ENCODE data around the gene HEY2.

DNA sequence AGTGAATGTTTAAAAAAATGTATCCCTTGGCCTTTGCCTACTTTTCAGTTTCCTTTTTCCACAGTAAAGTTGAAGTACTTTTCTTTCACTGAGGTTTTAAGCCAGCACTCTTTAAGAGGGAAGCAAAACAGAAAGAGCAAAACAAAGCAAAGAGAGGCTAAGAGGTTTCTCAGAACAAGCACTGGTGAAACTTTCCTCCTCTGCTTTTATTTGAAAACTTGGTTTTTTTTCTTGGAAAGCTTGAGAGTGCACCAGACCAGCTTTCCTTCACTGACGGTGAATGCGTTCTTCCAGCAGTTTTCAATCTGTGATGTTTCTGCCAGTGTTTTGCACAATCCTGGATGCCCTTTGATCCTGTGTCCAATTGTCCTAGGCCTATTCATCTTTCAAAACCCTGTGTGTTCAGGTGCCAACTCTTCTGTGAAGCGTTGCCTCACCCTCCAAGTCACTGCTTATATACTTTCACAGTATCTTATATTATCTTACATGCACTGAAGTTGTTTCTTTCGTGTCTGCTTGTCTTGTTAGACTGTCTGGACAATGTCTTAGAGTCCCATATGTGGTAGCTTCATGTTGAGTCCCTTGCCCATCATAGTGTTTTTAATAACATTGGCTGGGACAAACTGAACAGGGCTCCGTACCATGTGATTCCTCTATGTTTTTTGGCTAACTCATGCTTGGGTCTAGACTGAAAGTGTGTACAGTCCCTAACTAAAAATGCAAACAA, 1.8 kb downstream of the RNF217 start:
- RRBS: no CpG with 5 or more reads among the region's 5 CpGs

- RRBS: no CpG with 5 or more reads among the region's 4 CpGs
Measured at GRCh38 chr6:124964622-124965195, 2.5 kb downstream of the RNF217 start.

DNA sequence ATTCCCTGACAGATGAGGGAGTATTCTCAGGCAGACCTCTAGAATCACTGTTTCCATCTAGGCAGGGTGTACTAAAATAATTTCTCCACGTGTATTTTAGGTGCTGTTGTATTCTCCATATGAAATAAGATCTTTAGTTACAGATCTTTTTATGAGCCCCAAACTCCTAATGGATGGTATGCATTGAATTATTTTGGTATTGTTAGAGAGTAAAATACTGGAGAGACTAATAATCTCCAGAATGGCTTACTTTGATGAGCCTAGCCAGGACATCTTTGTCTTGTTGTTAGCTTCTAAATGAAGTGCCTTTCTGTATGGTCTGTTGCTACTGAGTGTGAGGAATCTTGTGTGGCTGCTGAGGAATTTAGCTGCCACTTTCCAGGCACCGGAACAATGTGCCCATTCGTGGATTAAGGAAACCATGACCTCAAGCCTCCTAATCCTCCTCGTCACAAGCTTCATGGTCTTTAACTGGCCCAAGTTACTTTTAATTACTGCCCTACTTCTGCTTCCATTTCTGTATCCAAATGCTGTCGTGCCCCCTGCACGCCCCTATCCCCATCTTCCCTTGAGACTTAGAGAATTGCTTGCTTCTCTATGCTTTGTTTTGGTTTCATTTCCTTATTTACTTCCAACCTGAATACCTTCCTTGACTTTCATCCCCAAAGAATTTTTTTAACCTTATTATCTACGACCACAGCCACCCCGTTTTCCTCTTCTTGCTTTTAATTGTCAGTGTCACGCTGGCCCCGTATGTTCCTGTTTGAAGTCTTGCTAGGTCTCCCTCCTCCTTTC, 39.9 kb downstream of the RNF217 start:
- RRBS: no CpG with 5 or more reads among the region's 10 CpGs

DNA sequence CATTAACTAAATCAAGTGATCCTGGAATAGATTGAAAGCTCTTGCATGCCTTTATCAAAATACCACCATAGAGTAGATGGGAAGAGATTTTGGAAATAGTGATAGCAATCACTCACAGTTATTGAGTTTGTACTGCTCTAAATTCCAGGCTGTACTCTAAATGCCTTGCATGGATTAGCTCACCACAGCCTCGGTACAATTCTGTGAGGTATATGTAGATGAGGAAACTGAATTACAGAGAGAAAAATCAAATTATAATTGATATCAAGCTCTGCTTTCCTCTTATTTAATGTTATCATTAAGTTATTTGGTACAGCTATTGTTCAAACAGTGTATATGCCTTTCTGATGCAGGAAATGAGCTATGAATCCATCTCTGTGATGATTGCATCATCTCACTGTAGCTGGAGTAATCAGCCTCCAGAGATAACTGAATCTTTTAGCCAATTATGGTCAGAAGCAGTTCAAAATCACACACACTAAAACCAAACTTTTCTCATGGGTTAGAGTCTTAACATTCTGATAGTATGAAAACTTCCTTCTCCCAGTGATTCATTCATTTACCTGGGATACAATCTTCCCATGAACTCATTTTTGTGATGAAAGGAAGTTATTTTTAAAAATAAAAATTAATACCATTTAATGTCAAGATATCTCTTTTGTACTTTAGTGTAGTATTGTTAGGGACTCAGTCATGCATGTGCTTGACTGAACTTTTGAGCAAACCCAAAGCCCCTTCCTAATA, 52.1 kb downstream of the RNF217 start:
- RRBS: no CpG with 5 or more reads among the region's 1 CpG

- RRBS: no CpG with 5 or more reads among the region's 7 CpGs
Measured at GRCh38 chr6:125045763-125046811, 83.8 kb downstream of the RNF217 start.

GRCh38 chr6:125197589-125198374, 44.2 kb downstream of the TPD52L1 start:
- RRBS: no CpG with 5 or more reads among the region's 4 CpGs

DNA sequence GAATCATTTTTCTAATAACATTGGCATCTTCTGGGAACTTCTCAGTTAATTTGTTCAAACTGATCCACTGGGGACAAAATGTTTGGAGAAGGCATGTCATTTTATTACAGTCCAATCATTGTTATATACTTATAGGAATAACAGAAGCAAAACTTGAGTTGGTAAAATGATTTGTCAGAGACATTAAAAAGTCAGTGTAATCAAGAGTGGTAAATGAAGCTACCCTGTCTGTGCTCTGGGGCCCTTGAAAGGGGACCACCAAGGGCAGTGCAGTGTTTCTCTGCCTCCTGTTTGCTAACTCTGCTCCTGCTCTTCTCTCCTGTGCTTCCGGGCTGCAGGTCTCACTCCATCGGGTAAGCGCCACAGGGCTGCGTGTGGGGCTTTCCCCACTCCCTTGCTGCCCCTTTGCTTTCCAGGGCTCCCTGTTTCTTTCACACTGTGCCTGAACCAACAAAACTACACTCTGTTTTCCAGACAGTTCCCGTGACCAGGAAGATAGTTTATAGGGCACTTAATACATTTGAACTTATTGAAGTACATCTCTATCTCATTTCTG, 50.0 kb downstream of the HDDC2 start:
- RRBS: no CpG with 5 or more reads among the region's 5 CpGs

DNA sequence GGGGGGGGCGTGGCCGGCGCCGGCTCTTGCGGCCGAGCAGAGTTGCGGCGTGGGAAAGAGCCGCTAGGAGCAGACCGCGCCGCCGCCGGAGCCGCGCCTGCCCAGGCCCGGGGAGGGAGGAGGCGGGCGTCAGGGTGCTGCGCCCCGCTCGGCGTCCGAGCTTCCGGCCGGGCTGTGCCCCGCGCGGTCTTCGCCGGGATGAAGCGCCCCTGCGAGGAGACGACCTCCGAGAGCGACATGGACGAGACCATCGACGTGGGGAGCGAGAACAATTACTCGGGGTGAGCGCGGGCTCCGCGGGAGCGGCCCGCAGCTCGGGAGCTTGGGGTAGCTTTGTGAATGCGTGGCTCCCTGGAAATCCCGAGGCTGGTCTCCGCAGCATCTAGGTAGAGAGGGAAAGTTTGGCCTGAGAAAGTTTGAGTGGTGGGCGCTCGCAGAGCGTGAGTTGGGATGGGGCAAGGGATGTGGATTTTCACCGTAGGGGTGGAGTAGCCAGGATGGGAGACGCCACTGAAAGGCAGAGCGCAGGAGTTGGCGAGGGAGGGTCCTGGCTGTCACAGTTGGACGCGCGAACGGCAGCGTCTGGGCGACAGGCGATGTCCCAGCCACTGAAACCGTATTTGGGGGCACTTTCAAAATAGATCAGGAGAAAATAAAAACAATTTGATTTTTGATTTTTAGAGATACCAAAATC, at the start of gene HEY2:
Gene HEY2, plus strand, starts transcription at position 54 of the 694 bp plus-strand sequence.
- RRBS: under 1% methylated on average over 22 of the region's 66 CpGs

DNA sequence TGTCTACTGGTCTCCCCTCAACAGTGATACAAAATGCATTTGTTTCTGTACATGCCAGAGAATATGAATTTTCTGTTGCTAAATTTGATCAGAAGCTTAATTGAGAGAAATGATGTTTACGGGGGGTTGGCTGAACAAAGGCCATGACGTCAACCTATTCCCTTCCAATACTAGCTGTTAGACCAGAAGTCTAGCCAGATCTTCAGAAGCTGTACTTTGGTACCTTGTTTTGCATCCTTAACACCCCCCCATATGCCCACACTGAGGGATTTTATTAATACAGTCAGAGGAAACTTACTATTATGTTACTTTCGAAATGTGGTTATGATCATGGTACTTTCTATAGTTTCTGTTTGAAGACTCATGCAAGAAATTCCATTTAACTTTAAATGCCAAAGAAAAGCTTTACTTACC, 3.1 kb downstream of the NCOA7 start:
- RRBS: no CpG with 5 or more reads among the region's 3 CpGs

- RRBS: no CpG with 5 or more reads among the region's 3 CpGs
Measured at GRCh38 chr6:125827924-125828531, 37.3 kb downstream of the NCOA7 start.

GRCh38 chr6:125867469-125868066, 76.8 kb downstream of the NCOA7 start:
- RRBS: no CpG with 5 or more reads among the region's 9 CpGs

DNA sequence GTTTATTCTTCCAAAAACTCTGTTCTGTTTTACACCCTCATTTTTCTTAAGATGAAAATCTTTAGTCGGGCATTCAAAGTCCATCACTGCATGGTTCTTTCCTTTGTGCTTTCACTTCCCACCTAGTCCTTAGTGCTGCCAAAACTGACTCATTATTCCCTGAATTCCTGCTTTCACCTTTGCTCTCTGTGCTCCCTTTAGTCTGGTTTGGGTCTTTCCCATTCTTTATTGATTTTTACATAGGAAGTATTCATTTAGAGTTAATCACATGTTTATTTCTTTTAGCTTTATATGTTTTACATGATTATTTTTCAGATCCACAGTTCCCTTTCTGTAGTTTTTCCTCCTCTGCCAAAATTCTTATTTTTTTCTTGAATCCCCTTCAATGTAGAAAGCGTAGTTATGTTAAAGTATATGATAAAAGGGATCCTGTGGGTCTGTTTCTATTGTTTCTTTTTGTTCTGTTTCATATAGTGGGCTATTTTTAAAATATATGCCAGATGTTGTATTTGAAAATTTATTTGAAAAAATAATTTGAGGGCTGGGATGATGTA, 3.5 kb downstream of the TRMT11 start:
- RRBS: no CpG with 5 or more reads among the region's 2 CpGs

DNA sequence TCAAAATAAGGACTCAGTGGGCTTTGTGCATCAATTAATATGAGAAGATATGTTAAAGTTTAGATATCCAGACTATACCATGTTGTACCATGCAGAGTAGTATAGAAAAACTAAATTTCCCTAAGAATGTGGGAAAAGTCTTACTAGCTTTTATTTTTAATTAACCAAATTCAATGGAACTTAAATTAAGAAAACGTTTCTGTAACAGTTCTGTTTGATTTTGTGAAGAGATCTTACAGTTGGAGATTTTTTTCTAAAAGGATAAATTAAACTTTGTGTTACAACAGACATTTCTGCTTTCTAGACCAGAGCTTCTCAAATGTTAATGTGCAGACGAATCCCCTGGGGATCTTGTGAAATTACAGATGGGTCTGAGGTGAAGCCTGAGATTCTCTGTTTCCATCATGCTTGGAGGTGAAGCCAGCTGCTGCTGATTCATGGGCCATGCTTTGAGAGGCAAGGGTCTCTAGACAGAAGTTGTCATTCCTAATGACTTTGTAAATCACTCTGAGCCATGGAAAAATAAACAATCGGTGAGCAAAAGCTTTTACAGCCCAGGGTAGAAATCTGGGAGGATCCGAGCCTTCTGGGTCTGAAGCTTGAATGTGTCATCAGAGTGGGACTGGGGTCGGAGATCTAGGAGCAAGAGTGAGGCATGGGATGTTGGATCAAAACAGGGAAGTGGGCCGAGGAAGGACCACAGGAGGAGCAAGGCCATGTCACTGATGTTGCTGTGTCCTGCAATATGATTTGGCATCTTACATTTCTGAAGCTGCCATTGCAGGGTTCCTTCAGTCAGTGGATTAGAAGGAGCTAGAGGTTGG, 77.1 kb downstream of the TRMT11 start:
- RRBS: no CpG with 5 or more reads among the region's 6 CpGs

DNA sequence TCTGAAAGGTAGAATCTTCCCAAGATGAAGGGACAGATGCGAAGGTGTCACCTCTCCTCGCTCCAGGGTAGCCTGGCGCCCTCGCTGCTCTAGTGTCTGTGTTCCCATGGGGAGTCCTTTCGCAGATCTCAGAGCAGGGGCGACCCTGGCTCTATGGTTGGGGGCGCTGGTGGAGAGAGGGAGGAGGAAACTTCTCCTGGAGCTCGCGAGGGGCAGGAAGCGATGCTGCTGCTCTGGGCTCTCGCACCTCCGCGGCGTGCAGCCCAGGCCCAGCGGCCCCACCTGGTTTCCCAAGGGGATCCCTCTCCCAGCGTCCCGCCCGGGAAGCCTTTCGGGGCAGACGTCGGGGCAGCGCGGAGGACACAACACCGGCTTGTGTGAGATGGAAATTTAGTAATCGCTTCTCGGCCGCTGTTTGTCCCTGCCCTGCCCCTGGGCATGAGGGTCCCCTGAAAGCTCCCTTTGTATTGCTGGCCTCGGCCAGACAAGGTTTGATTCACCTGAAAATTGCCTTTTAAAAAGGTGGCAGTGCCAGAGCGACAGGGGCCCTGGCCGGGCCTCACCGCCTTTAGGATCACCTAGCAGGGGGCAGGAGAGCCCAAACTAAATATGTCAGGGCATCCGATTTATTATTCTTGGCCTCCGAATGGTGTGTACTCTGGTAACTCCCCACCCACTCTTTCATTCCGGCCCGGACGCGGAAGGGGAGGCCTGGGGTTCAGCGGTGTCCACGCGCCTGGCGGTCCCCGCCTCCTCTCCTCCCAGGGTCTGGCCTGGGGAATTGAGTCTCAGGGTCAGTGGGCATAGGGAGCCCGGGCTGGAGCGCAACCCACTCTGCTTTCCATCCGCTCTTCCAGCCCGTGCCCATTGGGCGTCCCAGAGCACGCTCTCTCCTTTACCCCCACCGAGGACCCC, 2.0 kb downstream of the RSPO3 start:
- RRBS: 14% methylated on average over 7 of the region's 49 CpGs

GRCh38 chr6:127268104-127268761, 1.6 kb downstream of the RNF146 start:
- RRBS: no CpG with 5 or more reads among the region's 9 CpGs

DNA sequence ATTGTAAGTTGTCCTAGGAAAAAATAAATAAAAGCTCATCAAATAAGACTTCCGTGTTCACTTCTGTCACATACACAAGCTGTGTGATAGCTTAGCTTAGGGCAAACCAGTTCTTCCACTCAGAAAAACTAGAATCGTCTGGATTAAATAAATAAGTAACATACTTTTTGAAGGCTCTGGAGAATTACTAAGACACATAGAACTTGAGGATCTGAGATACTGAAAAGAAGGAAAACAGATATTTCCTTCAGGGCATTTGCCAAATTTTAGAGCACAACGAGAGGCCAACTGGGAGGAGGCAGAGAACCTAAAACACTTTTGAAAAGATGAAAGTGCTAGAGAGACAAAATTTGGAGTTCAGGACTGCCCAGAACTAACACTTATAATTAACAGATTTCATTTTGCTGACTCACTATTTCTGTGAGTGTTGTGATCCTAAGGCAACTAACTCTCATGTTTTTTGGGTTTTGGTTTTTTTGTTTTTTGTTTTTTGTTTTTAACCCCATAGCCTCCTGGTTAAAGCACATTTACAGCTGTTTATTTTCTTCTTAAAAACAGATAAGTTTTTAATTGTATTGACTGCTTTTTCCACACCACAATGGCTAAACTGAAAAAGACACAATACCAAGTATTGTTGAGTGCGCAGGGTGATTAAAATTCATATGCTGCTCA, 38.7 kb upstream of the THEMIS start:
- RRBS: no CpG with 5 or more reads among the region's 4 CpGs

GRCh38 chr6:128051212-128052500, 150.8 kb upstream of the THEMIS start:
- RRBS: no CpG with 5 or more reads among the region's 8 CpGs

DNA sequence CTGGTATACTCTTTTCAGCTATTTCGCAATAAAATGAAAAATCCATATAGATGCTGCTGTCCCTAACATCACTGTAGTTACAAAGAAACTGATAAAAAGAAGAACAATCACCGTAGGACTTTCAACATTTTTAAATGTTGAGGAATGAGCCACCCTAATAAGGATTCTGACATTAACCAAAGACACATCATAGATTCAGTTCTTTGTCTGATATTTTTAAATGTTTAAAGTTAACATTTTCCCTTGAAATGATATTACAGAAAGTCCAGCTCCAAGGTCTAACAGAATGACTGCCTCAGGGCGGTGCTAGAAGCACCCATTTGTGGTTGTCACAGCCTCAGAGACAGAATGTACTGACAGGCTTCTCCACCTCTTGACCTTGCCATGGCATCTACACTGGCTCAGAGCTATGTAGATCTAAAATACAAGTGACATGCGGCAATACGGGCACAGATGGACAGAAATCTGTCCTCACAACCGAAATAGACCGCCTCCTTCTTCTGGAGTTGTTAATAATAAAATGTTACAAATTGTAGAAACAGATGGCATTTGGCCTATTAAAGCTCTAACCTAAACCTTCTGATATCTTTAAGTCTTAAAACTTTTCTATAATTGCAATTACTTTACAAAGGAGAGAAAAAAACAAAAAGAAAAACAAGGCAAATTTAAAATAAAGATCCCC, 167.2 kb upstream of the THEMIS start:
- RRBS: no CpG with 5 or more reads among the region's 7 CpGs

- RRBS: no CpG with 5 or more reads among the region's 3 CpGs
Measured at GRCh38 chr6:128241107-128241501, 279.3 kb downstream of the PTPRK start.

DNA sequence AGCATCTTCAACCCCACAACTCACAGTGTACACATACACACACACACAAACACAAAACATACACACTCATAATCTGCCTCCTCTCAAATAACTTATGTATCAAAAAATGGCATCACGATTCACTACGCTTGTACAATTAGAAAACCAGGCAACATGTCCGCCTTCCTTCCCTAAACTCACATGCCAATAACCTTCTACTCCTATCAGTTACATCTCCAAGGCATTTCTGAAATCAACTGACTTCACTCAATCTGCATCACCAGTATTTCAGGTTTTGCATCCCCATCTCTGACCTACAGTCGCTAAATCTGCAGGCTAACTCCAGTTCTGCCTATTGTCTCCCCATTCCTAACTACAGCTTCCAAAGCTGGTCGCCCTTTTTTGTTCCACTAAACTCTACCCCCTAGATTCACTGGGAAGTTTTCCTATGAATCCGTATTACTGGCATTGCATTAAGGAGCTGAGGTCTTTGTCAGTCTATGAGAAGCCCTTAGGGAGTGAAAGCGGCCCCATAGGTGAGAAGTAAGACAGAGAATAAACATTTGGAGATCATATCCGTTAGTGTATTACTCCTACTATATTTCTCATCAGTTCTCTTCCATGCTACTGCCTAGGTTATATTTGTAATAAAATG, 217.4 kb downstream of the PTPRK start:
- RRBS: no CpG with 5 or more reads among the region's 8 CpGs

Data from GM12892 (cell line).